Cardiac septum (tissue), 1 donor: ENCODE measurements around the genes AP1M1, TMEM38A and F2RL3.

DNA sequence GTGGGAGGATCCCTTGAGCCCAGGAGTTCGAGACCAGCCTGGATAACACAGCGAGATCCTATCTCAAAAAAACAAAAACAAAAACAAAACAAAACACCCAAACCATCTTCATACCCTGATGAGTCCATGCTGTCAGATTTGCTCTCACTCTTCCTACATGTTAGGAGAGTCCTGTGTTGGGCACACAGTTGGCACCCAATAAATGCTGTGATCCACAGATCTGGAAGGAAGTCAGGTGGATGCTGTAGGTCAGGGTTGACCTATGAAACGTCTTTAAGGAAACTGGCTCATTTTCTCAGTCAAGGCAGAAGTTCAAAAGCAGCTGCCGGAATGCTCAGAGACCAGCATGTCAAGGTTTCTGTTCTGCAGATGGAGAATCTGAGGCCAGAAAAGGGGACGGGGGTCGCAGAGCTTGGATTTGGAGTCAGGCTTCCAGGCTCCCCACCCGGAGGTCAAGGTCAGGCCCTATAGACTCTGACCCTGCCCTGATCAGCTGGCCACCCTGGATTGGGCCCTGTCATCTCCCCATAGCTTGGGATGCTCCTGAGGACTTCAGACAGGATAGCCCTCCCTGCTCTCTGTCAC lies 3.1 kb upstream of the TPM4 start:
- PRO-cap, result no peak

GRCh38 chr19:16197354-16198111 lies at the start of gene AP1M1:
AP1M1 (plus strand) TSS chr19:16197911.
- PRO-cap, result bidirectional peak, plus-strand start at chr19:16197911, minus-strand start at chr19:16197768

DNA sequence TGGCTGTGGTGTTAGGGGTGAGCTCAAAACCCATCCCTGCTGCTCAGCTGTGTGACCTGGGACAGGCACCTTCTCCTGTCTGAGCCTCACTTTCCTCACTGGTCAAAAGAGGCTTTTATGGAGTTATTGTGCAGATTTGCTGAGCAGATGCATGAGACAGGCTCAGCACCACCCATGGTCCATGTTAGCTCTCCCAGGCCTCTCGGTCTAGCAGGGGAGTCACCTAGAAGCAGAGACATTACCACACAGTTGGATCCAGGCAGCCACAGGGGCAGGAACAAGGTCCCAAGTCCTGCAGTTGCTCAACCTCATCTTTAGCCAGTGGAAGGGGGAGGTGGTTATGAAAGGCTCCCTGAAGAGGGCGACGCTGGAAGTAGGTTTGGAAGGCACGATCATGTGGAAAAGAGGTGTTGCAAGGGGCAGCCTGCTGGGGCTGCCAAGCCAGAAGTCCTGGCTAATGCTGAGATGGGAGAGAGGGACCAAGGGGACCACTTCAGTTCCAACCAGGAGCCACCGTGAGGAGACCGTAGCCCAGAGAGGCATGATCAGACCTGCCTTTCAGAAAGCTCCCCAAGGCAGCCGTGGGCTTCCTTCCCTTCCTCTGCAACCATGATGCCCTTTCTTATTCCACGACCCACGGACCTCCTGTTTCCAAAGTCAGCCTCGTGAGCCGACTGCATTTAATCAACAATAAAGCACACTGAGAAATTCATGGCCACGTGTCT lies 2.4 kb downstream of the AP1M1 start:
- PRO-cap, result no peak

DNA sequence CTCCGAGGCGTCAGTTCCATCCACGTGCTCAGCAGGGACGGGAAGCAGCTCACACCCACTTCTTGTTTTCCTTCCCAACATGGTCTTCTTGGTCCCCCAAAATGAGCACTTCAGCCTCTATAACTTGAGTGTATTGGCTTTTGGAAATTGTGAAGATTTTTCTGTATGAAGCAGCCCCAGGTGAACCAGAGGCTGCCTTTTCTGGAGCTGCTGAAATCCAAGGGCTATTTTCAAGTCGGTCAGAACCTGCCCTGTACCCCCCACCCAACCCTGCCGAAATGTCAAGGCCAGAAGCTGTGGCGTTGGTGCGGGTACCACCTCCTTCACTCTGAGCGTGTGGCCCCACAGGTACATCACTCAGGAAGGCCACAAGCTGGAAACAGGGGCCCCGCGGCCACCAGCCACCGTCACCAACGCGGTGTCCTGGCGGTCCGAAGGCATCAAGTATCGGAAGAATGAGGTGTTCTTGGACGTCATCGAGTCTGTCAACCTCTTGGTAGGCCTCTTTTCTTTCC lies 11.0 kb downstream of the AP1M1 start:
- PRO-cap, result no peak

DNA sequence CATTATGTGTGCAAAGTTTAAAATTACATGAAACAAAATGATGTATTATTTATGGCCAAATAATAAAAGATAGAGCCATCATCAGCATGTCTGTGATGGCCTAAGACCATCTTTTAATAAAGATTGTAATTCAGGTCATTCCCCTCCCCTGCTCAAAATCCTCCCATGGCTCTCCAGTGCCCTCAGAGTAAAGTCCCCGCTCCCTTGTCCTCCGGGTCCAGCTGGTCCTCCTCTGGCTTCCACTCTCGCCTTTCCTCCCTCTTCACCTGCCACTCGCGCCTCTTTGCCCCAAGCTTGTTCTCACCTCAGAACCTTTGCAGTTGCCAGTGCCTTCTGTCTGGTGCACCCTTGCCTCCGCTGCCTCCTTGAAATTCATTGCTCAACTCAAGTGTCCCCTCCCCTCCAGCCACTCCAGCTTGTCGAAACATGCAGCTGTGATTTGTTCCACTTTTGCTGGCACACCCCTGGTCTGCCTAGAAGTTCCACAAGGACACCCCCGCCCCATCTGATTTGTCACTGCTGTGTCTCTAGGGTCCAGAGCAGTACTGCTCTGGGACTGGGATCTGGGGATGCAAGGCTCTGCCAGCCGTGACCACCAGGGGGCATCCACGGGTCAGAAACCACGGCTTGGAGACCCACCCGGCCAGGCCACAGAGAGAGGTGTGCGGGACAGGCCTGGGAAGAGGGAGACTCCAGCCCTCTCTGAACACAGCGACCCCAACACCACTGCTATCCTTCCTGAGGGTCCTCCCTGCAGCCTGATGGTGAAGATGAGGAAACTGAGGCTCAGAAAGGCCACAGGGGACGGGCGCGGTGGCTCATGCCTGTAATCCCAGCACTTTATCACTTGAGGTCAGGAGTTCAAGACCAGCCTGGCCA lies 49.7 kb downstream of the AP1M1 start:
- PRO-cap, result no peak

- PRO-cap, result no peak
These were observed 62.2 kb downstream of the AP1M1 start for GRCh38 chr19:16259672-16260464.

DNA sequence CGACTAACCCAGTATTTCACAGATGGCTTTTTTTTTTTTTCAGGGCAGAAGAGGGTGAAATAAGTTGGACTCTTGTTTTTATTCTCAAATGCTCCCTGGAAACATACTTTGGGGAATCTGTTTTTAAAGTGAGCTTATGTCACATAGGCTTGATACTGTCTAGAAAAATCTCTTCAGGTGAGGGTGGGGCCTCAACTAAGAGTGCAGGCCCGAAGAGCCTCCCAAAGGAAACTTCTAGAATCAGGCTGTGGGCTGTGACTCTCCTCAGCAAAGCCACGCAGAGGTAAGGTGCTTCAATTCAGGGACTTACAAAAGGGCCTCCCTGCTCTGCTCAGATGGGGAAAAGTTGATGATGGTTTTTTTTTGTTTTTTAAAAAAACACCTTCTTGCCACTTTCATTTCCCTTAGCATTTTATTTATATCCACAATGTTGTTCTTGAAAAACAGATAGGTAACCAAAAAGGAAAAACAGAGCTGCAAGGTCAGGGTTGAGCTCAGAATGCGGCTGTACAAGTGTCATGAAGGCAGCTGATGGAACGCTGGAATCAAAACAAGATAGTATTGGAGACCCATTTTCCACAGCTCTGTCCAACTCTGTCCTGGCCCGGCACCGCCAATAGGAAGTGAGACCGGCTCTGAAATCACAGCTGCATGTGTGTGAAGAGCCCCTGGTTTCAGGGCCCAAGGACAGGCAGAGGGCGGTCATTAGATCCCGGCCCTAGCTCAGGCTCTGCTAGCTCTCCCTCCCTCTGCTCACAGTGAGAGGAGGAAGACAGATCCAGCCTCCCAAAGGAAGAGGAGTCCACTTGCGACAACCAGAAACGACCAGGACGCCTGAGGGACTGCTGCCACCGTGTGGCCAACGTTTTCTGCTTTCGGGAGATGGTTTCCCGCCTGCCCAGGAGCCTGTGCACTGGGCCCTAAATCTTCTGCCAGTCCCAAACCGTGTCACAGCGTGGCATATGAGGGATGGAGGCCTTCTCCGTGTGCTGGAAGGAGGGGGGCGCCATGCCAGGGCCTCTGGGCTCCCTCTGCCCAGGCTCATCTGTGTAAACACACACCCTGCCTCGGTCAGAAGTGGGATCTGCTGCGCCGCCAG lies 58.3 kb downstream of the KLF2 start:
- PRO-cap, result bidirectional peak, plus-strand start at position 705 of the sequence, minus-strand start at position 625 of the sequence; bidirectional peak, plus-strand start at position 752 of the sequence, minus-strand start at position 757 of the sequence

DNA sequence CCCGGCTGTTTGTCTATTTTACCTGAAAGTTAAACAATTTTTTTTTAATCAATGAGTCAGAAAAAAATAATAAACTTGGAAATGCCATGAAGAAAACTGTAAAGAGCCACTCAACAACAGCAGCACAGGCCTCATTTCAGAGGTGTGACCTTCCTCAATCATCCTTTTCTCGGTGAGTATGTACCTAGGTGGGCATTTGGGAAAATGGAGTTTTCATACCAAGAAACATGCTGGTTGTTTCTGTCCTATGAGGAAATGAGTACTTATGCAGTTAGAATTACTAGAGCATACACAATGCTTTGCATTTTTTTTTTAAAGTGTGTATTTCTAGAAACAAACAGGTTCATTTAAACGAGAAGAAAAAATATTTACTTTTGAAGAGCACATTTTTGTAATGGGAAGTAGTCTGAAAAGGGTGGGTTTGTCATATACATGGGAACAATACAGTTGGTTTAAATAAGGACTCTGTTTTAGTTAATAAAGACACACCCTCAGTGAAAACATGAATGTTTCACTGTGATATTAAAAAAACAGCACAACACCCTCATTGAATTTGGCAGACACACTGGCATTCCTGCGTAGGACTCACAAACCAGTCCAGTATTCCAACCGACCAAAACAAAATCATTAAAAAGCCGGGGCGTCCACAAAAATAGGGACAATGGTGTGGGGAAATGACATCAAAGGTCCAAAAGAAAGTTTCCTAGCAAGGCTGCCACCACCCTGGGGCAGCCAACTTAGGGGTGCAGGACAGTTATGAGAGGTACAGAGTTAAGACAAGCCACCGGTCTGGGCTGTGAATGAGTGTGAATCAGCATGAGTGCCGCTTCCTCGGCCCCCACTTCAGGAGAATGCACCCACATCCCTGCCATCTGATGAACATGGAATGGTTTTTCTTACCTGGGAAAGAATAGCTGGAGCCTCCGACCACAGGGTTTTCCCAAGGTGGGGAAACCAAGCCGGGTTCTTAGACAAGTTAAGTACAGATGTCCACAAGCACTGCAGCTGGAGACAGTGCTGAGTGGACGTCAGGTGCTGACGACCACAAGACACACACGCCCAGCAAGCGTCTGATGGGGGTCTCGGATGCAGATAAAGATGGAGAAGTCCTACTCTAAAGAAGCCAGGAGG lies 73.1 kb downstream of the KLF2 start:
- PRO-cap, result bidirectional peak, plus-strand start at position 753 of the sequence, minus-strand start at position 626 of the sequence

GRCh38 chr19:16416497-16417444 lies 55.0 kb downstream of the EPS15L1 start:
- PRO-cap, result no peak

DNA sequence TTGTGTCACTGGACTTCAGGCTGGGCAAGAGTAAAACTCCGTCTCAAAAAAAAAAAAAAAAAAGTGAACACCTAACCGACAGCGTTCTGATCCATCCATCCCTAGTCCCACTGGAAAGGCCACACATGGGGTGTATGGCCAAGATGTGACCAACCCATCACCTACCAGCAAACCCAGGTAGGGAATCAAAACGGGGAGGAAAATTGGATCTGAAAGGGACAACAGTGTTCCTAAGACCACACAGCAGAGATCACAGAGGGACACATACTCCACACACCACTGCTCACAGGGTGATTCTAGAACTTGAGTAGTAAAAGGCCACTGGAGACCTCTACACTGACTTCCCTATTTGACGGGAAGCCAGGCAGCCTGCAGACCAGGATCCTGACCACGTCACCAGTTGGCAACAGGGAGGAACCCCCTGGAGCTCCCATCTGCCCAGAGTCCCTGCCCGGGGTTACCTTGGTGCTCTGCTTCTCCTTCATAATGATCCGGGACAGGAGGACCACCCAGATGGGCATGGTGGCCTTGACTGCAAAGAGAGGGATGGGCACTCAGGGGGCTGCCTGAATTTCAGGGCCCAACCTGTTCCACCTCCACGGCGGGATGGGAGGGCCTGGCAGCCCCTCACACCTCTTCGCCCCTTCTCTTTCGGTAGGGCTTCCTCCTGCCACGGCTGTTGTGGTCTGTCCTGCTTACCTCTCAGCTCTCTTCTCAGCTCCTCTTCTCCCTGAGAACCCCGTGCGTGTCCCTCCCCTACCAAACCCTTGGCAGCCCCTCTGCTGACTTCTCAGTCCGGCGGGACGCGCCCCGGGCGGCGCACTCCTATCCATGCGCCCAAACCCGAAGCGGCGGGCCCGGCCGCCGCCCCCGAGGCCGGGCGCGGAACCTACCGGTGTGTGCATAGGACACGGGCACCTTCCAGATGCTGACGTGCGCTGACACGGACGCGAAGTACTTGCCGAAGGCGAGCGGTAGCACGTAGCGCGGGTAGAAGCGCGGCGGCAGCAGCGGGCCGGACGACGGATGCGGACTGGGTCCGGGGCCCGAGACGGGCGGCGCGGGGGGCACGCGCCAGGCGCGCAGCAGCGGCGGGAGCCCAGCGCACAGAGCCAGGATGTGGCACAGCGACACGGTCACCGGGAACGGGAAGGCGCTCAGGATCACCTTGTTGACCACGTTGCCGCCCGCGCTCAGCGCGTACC lies 762 bp downstream of the SLC35E1 start:
- PRO-cap, result no peak

- PRO-cap, result bidirectional peak, plus-strand start at chr19:16661171, minus-strand start at chr19:16661050
These were observed at the start of gene TMEM38A for GRCh38 chr19:16660744-16661572. TMEM38A (plus strand) TSS chr19:16661139.

DNA sequence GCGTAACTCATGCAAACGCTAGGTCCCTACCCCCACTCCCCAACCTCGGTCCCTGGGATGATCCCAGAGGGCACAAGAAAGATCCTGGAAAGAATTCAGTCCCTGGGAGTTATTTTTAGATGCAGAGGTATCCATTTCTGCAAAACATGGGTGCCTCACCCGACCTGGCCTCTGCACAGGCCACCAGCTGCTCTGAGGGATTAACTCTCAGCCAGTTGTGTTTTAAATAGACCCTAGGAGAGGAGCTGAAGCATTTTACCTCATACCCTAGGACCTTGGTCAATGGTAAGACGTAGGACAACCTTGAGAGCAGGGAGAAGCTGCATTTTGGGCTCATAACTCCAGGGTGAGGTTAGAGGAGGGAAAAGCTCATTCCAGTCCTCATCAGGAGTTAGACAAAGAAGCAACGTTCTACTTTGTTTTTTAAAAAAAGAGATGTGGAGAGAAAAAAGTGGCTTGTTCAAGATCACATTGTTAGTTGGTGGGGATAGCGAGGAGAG lies 10.9 kb downstream of the TMEM38A start:
- PRO-cap, result no peak

DNA sequence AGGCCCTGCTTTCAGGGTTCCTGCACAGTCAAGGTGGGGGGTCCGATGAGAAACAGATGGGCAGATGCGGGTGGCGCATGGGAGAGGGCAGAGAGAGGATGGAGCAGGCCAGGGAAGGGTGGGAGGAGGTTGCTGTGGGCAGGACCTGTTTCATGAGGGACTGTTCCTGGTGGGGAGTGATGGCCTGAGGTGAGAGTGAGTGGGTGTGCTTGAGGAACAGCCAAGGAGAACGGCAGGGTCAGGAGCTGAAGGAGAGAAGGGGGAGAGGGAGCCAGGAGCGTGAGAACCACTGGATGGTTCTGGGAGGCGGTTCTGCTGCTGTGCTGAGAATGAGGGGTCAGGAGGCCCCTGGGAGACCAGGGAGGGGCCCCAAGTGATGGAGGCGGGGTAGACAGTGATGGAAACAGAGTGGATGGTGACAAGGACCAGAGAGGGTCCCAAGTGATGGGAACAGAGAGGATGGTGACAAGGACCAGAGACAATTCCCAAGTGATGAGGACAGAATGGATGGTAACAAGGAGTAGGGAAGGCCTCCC lies 7.8 kb downstream of the SIN3B start:
- PRO-cap, result no peak

DNA sequence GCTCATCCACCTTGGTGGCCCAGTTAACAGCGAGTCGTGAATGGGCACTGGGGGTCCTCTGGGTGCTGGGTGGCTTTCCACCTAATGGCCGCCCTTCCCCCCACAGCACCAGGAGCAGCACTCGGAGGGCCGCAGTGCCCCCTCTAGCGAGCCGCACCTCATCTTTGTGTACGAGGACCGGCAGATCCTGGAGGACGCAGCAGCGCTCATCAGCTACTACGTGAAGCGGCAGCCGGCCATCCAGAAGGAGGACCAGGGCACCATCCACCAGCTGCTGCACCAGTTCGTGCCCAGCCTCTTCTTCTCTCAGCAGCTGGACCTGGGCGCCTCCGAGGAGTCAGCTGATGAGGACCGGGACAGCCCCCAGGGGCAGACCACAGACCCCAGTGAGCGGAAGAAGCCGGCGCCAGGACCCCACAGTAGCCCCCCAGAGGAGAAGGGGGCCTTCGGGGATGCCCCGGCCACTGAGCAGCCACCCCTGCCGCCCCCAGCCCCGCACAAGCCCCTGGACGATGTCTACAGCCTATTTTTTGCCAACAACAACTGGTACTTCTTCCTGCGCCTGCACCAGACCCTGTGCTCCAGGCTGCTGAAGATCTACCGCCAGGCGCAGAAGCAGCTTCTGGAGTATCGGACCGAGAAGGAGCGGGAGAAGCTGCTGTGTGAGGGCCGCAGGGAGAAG lies 19.3 kb upstream of the F2RL3 start:
- PRO-cap, result no peak

DNA sequence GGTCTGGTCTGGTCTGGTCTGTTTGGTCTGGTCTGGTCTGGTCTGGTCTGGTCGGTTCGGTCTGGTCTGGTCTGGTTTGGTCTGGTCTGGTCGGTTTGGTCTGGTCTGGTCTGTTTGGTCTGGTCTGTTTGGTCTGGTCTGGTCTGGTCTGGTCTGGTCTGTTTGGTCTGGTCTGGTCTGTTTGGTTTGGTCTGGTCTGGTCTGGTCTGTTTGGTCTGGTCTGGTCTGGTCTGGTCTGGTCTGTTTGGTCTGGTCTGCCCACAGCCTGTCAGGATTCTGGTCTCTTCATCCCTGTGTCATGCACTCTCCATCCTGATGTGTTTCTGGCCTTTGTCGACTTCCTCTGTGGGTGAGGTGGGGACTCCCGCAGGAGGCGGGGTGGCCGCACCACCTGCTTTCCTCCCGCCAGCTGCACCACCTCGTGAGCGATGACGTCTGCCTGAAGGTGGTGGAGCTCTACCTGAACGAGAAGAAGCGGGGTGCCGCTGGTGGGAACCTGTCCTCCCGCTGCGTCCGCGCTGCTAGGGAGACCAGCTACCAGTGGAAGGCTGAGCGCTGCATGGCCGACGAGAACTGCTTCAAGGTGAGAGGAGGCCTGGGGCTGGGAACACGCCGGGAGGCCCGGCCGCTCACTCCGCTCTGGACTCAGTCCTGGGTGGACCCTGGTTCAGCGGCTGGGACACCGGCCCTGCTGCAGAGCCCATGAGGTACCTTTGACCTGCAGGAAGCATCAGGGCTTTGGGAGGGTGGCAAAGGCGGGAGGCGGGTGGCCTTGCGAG lies 13.0 kb upstream of the F2RL3 start:
- PRO-cap, result no peak

DNA sequence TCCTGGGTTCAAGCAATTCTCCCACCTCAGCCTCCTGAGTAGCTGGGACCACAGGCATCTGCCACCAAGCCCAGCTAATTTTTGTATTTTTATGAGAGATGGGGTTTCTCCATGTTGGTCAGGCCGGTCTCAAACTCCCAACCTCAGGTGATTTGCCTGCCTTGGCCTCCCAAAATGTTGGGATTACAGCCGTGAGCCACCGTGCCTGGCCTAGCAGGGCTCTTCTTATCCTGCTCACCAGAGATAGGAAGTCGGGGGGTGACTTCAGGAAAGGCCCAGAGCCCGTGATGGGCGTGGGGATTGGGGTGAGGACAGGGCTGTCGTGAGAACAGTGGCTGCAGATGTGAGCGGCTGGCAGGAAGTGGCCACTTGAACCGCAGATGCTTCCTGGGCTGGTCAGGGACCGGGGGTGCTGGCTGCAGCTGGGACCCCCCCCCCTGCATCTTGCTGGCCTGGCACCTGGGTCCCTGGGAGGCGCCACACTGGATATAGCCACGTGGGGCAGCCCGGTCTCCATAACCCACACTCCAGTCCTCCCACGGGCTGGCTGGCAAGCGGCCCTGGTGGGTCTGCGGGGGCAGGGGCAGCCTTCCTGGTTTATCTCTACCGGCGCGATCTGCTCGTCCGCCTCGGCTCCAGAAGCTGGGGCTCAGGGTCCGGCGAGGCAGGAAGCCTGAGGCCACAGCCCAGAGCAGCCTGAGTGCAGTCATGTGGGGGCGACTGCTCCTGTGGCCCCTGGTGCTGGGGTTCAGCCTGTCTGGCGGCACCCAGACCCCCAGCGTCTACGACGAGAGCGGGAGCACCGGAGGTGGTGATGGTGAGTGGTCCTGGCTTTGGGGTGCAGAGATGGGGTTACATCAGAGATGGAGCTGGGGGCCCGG lies at the start of gene F2RL3:
F2RL3 (plus strand) TSS at position 518 of the 881 bp plus-strand sequence.
- PRO-cap, result bidirectional peak, plus-strand start at position 340 of the sequence, minus-strand start at position 245 of the sequence

- PRO-cap, result no peak
These were observed 613 bp downstream of the F2RL3 start for GRCh38 chr19:16889363-16889861.

- PRO-cap, result no peak
These were observed 7.7 kb downstream of the HAUS8 start for GRCh38 chr19:17067551-17067857.

DNA sequence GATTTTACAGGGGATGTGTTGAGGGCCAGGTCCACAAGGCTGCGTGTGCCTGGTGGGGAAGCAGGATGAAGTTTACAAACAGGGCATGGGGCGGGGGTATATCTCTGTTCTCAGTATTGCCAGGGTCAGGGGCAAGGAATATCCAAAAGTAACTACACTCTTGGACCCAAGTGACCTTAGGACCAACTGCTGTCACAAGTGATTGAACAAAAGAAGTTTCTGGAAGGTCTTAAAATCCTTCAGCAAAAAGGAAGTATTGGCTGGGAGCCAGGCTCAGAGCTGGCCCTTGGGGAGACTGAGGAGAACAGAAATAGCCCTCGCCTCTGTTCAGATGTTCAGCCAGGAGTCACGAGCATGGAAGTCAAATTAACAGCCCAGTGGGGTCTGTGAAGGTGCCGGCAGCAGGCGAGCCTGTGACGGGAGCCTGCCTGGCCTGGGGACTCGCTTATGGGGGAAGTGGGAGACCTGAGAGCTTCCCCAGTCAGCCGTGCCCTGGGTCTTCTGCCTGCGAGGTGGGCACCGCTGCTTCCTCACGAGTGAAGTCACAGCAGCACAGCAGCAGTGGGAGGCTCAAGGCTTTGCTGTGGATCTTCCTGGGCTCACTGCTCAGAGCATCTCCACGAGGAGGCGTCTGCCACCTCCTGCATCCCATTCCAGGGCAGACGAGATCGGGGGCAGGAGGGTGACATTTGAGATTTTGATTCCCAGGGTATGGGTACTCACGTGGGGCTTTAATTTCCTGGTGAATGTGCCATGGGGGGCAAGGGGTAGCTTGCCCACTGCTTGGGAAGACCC lies 6.5 kb downstream of the MYO9B start:
- PRO-cap, result no peak

- PRO-cap, result no peak
These were observed 10.4 kb downstream of the MYO9B start for GRCh38 chr19:17085847-17086493.